HepG2 (cell line): ENCODE measurements around the genes PDE4DIP and H2BC21.

DNA sequence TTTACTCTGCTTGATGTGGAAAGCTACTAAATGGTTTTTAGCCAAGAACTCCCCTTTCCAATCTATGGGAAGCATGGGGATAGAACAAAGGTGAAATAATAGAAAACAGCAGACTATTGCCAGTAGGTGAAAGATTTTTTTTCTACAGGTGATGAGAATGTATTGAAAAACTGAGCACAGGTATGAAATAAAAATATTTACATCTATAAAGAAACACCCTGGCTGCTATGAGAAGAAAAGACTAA, 61.3 kb upstream of the BCL9 start:
CAGE:
- cytosol, long polyA minus RNA = no peak
- cytosol, long polyA plus RNA = no peak
- long polyA plus RNA = no peak
- nucleus, long polyA minus RNA = no peak
- nucleus, long polyA plus RNA = no peak

DNA sequence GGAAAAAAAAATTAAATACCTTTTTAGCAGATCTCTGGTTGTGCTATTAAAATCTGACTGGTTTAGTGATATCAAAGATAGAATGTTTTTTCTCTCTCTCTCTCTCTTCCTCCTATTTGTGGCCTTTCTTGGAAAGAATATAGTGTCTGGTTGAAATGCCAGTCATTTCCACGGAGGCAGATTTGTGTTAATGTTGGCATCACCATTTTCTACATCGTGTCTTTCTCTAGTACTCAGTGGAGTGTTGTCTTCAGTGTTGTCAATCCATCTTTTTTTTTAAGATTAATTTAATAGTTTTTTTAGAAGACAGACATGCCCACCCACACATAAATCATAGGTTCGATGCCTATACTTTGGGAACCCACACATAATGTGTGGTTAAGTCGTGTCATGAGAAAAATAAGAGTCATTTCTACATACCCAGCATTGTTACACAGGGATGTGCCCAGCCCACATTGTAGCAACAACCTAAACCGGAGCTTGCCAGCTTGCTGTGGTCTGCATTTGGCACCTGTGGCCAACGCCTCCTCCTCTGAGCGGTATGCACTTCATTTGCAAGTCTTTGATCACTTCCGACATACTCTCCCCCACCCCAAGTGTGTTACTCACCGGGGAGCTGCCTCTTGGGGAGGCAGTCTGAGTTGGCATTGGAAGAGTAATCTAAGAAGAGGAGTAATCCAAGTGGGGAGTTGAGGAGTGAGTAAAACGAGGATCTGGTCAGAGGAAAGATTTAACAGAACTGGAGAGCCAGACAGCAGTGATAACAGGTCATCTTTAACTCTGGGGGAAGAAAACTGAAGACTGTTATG, 3.6 kb downstream of the BCL9 start:
- RRBS, 2 experiments = no CpG with 5 or more reads among the region's 10 CpGs
CAGE:
- cytosol, long polyA minus RNA = no peak
- cytosol, long polyA plus RNA = no peak
- long polyA plus RNA = no peak
- nucleus, long polyA minus RNA = no peak
- nucleus, long polyA plus RNA = no peak

DNA sequence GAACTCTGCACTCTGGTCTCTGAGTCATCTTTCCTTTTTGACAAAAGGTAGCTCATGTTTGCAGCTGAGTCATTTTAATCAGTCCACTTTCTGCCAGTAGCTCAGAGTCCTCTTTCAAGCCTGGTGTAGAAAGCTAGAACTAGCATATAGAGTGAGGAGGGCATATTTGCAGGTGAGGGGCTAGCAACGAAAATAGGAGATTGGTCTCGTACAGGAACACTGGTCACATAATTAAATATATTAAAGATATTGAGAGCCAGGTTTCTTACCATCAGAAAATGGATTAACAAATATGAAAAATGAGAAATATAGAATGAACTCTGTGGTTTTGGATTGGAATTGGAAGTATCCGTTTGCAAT, 51.3 kb upstream of the GJA8 start:
- RRBS, 2 experiments = no CpG with 5 or more reads among the region's 3 CpGs
CAGE:
- cytosol, long polyA minus RNA = no peak
- cytosol, long polyA plus RNA = no peak
- long polyA plus RNA = no peak
- nucleus, long polyA minus RNA = no peak
- nucleus, long polyA plus RNA = no peak

- RRBS, 2 experiments = no CpG with 5 or more reads among the region's 34 CpGs
CAGE:
- cytosol, long polyA minus RNA = no peak
- cytosol, long polyA plus RNA = no peak
- long polyA plus RNA = no peak
- nucleus, long polyA minus RNA = no peak
- nucleus, long polyA plus RNA = no peak
These were observed 102.9 kb downstream of the NBPF11 start for GRCh38 chr1:148049064-148049628.

- RRBS, 2 experiments = no CpG with 5 or more reads among the region's 3 CpGs
CAGE:
- cytosol, long polyA minus RNA = no peak
- cytosol, long polyA plus RNA = no peak
- long polyA plus RNA = no peak
- nucleus, long polyA minus RNA = no peak
- nucleus, long polyA plus RNA = no peak
These were observed 12.9 kb downstream of the NBPF11 start for GRCh38 chr1:148139198-148139609.

DNA sequence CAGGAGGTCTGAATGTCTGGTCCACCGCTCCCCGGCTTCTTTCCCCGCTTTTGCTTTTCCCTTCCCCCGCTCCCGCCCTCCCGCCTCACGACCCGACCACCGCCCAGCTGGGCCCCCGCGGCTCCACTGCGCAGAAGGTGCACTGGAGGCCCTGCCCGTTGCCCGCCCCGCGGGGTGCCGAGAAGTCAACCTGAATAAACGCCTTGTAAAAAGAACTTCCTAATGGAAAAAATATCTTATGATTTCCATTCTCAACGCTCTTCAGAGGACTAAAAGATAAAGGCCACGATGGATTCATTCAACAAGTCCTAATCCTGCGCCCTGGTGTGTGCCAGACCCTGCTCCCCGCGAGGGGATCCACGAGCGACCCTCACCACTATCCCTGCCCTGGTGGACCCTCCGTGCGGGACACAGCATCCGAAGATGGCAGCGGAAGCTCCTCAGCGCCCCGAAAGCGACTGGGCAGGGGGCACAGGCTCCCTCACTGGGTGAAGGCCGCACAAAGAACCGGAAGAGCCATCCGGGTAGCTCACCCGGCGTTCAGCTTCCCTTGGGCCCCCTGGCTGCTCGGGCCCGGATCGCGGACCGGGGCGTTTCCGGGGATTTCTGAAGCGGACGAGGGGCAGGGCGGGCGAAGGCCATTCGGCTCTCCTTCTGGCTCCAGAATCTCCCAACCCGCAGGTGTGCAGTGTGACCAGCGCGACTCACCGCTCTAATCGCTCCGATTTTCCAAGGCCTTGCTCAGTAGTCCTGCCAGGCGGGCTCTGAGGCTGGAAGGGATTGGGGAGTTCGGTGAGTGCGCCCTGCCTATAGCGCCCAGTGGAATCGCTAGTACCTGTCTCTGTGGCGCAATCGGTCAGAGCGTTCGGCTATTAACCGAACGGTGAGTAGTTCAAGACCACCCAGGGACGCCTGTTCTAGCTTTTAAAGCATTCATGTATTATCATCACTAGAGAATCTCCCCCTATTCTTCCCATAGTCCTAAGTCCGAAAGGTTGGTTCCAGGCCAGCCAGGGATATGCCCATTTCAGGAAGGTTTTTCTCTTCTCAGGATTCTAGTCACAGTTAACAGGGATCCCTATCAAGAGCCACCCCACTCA, 94.2 kb upstream of the NBPF11 start:
- RRBS, 2 experiments = 58 to 71% methylated on average over 3 of the region's 68 CpGs
CAGE:
- cytosol, long polyA minus RNA = no peak
- cytosol, long polyA plus RNA = no peak
- long polyA plus RNA = no peak
- nucleus, long polyA minus RNA = no peak
- nucleus, long polyA plus RNA = no peak

- RRBS, 2 experiments = 73 to 88% methylated on average over 1 of the region's 42 CpGs
CAGE:
- cytosol, long polyA minus RNA = no peak
- cytosol, long polyA plus RNA = no peak
- long polyA plus RNA = no peak
- nucleus, long polyA minus RNA = no peak
- nucleus, long polyA plus RNA = no peak
These were observed 165.3 kb upstream of the NBPF11 start for GRCh38 chr1:148317152-148318009.

DNA sequence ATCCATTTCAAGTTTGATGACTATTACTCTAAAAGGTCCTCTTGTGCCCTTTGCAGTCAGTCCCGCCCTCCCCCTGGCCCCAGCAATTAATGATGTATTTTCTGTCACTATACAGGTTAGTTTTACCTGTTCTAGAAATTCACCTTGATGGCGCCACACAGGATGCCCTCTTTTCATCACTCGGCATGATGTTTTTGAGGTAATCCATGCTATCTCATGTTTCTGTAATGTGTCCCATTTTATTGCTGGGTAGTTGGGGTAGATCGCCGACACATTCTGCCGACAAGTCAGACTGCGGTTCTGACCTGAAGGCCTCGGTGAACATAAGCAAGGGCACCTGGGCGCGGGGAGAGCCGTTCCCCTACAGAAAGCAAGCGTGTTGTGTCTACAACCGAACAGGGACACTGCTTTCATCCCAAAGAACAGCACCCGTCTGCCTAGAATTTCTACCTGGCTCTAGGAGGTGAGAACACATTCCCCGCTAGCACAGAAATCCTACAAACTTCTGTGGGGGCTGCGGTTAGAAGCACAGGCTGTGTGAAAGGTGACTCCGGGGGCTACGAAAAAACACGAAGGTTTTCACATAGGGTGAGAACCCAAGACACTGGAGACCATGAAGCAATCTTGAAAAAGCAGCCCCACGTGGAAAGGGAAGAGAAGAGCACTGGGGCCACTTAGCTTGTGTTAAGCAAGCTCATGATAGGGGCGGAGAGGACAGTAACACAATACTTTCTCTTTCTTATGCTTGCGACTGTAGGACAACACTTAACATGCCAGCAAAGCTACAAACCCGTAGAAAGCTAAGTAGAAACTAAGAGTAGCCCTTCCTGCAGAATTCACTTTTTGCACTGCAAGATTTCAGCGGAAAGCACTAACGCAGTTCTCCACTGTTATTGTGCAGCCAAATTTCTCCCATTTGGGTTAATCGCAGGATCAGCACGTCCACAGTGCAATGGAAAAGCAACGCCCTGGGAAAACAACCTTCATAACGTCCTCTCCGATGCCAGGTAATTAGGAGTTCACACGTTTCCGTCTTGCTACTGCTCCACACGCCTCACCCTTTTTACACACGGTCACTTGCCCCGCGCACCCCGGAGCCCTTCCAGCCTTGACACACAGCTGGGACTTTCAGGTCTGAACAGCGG, 149.0 kb downstream of the PPIAL4G start:
- RRBS, 2 experiments = no CpG with 5 or more reads among the region's 38 CpGs
CAGE:
- cytosol, long polyA minus RNA = no peak
- cytosol, long polyA plus RNA = no peak
- long polyA plus RNA = no peak
- nucleus, long polyA minus RNA = no peak
- nucleus, long polyA plus RNA = no peak

DNA sequence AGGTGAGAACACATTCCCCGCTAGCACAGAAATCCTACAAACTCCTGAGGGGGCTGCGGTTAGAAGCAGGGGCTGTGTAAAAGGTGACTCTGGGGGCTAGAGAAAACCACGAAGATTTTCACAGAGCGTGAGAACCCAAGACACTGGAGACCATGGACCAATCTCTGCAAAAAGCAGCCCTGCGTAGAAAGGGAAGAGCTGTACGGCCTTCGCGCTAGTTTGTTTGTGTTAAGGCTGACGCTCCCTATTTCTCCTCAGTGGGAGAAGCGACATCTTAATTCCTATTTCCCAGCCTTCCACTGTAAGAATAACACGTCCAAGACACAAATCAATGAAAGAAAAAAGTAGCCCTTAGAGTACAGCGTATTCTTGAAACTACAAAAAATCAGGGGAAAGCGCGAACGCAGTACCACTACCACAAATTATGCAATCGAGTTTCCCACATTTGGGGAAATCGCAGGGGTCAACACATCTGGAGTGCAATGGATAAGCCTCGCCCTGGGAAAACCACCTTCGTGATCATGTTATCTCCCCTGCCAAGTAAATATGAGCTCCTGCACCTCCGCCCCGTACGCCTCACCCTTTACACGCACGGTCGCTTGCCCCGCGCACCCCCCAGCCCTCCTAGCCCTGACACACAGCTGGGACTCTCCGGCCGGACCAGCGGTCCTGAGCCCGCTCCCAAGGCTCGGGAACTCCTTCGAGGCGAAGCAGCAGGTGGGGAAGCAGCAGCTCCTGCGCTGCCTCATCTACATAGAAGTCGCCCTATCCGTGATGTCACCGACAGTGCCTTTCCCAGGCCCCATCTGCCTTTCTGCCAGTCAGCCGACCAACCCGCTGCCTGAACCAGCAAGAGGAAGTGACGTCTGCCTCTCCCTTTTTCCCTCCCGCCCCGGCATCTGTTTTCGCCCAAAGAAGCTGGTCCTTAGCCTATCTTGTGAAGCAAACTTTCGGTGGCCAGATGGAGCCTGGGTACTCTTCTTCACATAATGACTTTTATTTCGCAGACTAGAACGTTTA, 94.7 kb downstream of the PPIAL4G start:
- RRBS, 2 experiments = no CpG with 5 or more reads among the region's 47 CpGs
CAGE:
- cytosol, long polyA minus RNA = no peak
- cytosol, long polyA plus RNA = no peak
- long polyA plus RNA = no peak
- nucleus, long polyA minus RNA = no peak
- nucleus, long polyA plus RNA = no peak

GRCh38 chr1:148529096-148529783, 46.1 kb upstream of the PPIAL4G start:
- RRBS, 2 experiments = no CpG with 5 or more reads among the region's 30 CpGs
CAGE:
- cytosol, long polyA minus RNA = no peak
- cytosol, long polyA plus RNA = no peak
- long polyA plus RNA = no peak
- nucleus, long polyA minus RNA = no peak
- nucleus, long polyA plus RNA = no peak

DNA sequence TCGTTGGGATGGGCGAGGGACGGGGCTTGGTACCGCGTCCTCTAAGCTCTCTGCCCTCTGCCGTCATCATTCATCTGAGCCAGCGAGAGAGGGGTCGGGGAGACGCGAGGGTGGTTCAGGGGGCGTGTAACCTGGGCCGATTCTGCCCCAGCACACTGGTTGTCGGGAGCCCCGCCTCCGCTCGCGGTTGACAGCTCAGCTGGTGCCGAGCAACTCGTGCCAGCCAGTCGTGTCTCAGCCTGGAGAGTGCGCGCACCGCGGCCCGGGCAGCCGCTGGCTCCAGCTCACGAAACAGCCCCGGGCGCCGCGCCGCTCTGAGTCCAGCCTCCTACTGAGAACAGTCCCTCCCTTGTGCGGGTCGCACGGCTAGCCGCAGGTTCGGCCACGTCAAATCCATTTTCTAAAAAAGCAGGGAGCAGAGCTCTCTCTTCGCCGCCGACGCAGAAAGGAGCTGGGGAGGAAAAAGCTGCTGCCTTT, at the start of gene PDE4DIP:
TSS of gene PDE4DIP (plus strand) at position 226 of the 477 bp plus-strand sequence.
- RRBS, 2 experiments = 10% methylated on average over 2 of the region's 42 CpGs; no CpG with 5 or more reads in 1 of the 2 experiments
CAGE:
- cytosol, long polyA minus RNA = no peak
- cytosol, long polyA plus RNA = no peak
- long polyA plus RNA = no peak
- nucleus, long polyA minus RNA = no peak
- nucleus, long polyA plus RNA = no peak

GRCh38 chr1:149428335-149428646, 37.9 kb downstream of the NOTCH2NLC start:
- RRBS, 2 experiments = no CpG with 5 or more reads among the region's 1 CpG
CAGE:
- cytosol, long polyA minus RNA = no peak
- cytosol, long polyA plus RNA = no peak
- long polyA plus RNA = no peak
- nucleus, long polyA minus RNA = no peak
- nucleus, long polyA plus RNA = no peak

- RRBS, 2 experiments = no CpG with 5 or more reads among the region's 2 CpGs
CAGE:
- cytosol, long polyA minus RNA = no peak
- cytosol, long polyA plus RNA = no peak
- long polyA plus RNA = no peak
- nucleus, long polyA minus RNA = no peak
- nucleus, long polyA plus RNA = no peak
These were observed 47.8 kb downstream of the PPIAL4C start for GRCh38 chr1:149631497-149631813.

DNA sequence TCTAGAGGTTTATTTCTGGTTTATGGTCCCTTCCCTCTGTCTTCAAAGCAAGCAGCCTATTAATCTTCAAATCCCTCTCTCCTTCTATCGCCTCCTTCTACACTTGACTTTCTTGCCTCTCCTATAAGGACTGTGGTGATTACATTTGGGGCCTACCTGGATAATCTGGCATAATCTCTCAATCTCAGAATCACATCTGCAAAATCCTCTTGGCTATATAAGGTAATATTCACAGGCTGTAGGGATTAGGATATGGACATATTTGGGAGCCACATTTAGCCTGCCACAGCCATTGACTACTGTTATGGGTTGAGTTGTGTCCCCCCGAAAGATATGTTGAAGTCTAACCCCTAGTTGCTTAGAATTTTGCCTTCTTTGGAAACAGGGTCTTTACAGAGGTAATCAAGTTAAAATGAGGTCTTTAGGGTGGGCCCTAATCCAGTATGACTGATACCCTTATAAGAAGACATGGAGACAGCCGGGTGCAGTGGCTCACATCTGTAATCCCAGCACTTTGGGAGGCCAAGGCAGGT, 3.7 kb upstream of the H2AC19 start:
- RRBS, 2 experiments = no CpG with 5 or more reads among the region's 3 CpGs
CAGE:
- cytosol, long polyA minus RNA = no peak
- cytosol, long polyA plus RNA = no peak
- long polyA plus RNA = no peak
- nucleus, long polyA minus RNA = no peak
- nucleus, long polyA plus RNA = no peak

DNA sequence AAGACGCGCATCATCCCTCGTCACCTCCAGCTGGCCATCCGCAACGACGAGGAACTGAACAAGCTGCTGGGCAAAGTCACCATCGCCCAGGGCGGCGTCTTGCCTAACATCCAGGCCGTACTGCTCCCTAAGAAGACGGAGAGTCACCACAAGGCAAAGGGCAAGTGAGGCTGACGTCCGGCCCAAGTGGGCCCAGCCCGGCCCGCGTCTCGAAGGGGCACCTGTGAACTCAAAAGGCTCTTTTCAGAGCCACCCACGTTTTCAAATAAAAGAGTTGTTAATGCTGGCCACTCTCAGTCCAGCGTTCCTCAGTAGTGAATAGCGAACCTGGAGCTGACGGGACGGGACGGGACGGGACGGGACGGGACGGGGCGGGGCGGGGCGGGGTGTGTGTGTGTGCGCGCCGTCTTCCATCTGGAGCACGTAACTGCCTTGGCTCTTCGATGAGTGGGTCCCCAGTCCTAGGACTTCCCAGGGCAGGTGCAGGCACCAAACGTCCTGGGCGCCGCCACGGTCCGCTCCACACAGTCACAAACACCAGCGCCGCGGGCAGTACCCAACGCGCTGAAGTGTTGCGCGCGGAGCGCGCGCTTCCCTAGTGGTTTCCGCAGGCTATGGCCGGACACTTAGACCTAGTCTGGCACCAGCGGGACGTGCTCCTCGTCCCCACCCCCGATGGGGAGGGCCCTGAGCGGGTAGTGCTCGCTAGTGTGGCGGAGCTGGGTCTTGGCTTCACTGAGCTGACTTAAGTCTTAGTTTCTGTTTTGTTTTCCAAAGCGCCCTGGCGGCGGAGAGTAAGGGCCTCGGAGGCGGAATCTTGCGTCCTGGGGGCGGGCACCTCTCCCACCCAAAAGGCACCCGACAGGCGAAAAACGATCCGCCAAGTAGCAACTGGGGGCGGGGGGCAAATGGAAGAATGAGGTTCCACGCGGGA, 745 bp downstream of the H2AC19 start:
- RRBS, 2 experiments = no CpG with 5 or more reads among the region's 74 CpGs
CAGE:
- cytosol, long polyA minus RNA = no peak
- cytosol, long polyA plus RNA = no peak
- long polyA plus RNA = no peak
- nucleus, long polyA minus RNA = no peak
- nucleus, long polyA plus RNA = no peak

DNA sequence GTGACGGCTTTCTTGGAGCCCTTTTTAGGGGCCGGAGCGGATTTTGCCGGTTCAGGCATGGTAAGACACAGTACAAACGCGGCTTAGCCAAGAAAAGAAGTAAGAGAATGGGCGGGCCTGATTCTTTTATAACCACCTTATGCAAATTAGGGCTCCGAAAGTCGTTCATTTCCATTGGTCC, at the start of gene H2BC21:
TSS of gene H2BC21 (minus strand) at position 101 of the 181 bp plus-strand sequence.
- RRBS, 2 experiments = no CpG with 5 or more reads among the region's 9 CpGs
CAGE:
- cytosol, long polyA minus RNA = no peak
- cytosol, long polyA plus RNA = start-site peak on the minus strand centred at position 103 of the sequence, 7 bp wide, 103 and 42 reads in 2 replicates
- long polyA plus RNA = no peak
- nucleus, long polyA minus RNA = no peak
- nucleus, long polyA plus RNA = no peak

DNA sequence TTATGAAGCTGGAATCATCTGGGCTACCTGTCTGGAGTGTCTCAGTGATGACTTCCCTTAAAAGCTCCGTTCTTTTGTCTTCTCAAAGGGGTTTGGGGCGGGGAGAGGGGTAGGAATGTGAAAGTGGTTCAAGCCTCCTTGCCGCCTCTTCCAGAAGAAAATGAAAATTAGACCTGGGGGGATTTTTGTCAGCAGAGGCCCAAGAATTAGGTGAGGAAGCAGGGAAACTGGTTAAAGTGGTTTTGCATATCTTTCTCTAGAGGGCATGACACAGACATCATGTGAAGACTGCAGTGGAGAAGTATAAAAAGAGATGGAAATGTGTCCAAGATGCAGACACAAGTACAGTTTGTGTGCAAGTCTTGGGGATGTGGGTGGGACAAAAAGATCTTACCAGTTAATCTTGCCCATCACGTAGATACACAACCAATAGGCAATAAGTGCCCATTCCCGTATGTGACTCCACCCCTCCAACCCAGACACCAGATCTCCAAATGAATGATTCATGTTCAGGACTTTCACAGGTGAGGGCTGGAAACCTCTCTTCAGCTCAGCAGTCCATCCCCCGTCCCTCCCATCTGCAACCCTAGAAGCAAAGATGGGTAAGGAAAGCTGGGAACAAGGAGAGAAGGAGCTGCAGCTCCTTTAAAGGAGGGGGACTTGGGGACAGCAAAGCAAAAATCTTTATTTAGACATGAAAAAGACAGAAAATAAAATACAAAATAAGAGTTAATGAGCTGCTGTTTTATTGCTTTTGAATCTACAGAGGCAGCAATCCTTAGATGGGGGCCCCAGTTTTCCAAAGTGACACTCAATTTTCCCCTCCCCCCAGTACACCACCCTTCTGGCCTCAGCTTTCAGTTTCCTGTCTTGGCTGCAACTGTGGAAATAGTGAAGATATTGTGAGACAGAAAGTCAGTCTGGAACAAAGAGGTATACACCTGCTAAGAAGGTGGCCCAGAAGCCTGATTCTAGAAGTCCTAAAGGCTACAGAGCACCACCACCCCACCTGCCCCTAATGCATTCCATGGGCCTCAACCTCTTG, 732 bp upstream of the MTMR11 start:
- RRBS, 2 experiments = no CpG with 5 or more reads among the region's 6 CpGs
CAGE:
- cytosol, long polyA minus RNA = no peak
- cytosol, long polyA plus RNA = no peak
- long polyA plus RNA = no peak
- nucleus, long polyA minus RNA = no peak
- nucleus, long polyA plus RNA = no peak

DNA sequence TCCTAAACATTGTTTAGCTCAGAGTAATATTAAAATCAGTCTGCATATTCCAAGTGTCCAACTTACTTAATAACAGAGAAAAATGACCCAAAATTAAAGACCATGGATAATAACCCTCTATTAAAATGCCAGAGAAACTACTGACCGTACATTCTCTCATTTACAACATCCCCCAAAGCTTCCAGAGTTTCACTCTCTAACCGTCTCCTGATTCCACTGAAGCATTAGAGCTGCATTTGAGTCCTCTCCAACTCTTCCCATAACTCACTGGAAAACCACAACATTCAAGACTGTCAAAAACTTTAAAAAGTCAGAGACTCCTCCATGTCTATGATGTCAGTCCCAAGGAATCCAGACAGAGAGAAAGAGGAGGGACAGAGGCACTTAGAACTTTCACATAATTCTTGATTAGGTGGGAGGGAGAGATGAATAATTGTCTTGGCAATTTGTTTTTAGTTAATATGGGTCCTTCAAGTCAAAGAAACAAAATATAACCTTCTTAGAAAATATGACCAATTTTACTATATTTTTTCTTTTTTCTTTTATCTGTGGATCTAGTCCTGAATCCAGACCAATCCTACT, 24.1 kb downstream of the OTUD7B start:
- RRBS, 2 experiments = no CpG with 5 or more reads among the region's 2 CpGs
CAGE:
- cytosol, long polyA minus RNA = no peak
- cytosol, long polyA plus RNA = no peak
- long polyA plus RNA = no peak
- nucleus, long polyA minus RNA = start-site peak on the minus strand centred at position 454 of the sequence, 761 bp wide, 44 reads
- nucleus, long polyA plus RNA = no peak

DNA sequence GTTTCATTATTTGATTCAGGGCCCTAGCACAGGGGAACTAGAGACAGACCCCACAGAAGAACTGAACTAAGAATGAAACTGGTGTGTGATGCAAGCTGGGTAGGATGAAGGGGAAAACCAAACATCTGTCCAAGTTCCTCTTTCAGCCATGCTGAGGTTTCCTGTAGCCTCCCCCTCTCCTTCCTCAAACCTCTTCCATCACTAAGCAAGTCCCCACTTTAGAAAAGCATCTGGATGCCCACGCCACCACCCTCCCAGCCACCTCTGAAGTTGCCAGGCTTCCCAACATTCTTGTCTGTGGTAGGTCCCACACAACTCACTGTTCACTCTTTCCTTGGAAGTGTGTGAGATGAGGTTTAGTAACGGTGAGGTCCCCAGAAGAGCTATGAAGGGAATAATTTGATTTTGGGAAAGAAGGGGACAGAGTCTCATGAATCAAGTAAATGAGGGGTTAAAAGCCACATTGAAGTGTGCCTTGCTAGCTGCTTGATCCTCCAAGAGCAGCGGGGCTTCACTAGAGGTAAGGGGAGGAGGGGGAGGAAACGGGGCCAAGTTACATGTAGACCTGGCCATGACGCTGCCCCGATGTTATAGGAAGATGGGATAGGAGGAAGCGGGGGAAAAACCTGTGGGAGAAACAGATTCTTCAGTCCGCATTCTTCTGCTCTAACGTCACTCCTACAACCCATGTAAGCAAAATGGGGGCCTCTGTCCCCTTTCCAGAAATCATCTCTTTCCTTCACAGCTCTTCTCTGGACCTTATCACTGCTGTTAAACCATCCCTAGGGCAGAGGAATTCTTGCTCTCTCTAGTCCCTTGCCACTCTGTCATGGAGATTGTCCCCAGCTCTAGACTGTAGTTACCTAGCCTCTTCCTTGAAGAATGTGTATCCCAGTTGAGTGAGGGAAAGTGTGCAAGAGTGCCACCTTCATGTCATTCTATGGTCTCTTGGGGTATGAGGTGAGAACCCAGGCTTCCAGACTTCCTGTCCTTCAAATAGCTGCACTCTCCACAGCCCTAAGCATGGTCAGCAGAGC, 11.1 kb downstream of the PLEKHO1 start:
- RRBS, 2 experiments = no CpG with 5 or more reads among the region's 9 CpGs
CAGE:
- cytosol, long polyA minus RNA = no peak
- cytosol, long polyA plus RNA = no peak
- long polyA plus RNA = no peak
- nucleus, long polyA minus RNA = no peak
- nucleus, long polyA plus RNA = no peak

DNA sequence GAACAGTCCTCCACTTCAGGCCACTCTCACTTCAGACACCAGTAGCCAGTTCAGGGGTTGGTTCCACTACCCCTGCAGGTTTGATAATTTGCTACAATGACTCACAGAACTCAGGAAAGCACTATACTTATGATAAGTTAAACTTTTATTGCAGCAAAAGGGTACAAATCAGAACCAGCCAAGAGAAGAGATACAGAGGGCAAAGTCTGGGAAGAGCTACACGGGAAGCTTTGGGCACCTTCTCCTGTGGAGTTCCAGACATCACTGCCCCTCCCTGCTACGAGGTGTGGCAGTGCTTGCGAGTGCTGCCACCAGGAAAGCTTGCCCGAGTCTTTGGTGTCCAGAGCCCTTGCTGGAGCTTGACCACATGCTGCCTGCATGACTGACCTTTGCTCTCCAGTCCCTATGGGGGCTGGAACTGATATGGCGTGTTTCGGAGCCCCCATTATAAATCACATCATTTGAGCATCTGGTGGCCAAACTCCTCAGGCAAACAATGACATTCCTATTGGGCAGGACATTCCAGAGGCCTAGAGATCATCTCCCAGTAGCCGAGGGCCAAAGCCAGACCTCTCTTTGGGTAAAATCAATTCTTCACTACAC, 23.4 kb downstream of the PLEKHO1 start:
- RRBS, 2 experiments = no CpG with 5 or more reads among the region's 7 CpGs
CAGE:
- cytosol, long polyA minus RNA = no peak
- cytosol, long polyA plus RNA = no peak
- long polyA plus RNA = no peak
- nucleus, long polyA minus RNA = no peak
- nucleus, long polyA plus RNA = no peak